Monocyte (primary cell): ENCODE data around the genes NPIPA7, ITPRIPL2, VPS35L and KNOP1.

GRCh38 chr16:15635675-15636379, 7.1 kb downstream of the MARF1 start:
- PRO-cap, 2 experiments = no peak in any of the 2 experiments

GRCh38 chr16:15638903-15639648, 3.9 kb downstream of the MARF1 start:
- PRO-cap, 2 experiments = no peak in any of the 2 experiments

- PRO-cap, 2 experiments = no peak in any of the 2 experiments
Observed at GRCh38 chr16:15705992-15706556, 56.0 kb downstream of the NDE1 start.

DNA sequence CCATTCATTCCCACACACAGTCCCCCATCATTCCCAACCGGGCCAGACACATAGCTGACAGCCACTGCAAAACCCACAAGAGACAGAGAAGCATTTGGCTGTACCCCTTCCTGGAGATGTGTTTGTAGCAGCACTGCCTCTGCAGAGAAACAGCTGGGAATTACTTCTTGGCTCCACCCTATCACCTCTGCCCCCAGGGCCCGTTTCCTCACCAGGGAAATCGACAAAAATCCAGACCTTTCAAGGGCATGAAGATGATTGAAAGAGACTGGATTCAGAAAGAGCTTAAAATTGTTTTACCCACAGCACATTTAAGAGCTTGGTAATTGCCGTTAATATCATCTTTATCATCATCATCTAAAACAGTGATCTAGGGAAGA, 46.3 kb downstream of the MYH11 start:
- PRO-cap, 2 experiments = no peak in any of the 2 experiments

GRCh38 chr16:15822887-15823796, 33.7 kb downstream of the MYH11 start:
- PRO-cap, 2 experiments = no peak in any of the 2 experiments

- PRO-cap, 2 experiments = no peak in any of the 2 experiments
Observed at GRCh38 chr16:15854843-15855283, 2.0 kb downstream of the MYH11 start.

DNA sequence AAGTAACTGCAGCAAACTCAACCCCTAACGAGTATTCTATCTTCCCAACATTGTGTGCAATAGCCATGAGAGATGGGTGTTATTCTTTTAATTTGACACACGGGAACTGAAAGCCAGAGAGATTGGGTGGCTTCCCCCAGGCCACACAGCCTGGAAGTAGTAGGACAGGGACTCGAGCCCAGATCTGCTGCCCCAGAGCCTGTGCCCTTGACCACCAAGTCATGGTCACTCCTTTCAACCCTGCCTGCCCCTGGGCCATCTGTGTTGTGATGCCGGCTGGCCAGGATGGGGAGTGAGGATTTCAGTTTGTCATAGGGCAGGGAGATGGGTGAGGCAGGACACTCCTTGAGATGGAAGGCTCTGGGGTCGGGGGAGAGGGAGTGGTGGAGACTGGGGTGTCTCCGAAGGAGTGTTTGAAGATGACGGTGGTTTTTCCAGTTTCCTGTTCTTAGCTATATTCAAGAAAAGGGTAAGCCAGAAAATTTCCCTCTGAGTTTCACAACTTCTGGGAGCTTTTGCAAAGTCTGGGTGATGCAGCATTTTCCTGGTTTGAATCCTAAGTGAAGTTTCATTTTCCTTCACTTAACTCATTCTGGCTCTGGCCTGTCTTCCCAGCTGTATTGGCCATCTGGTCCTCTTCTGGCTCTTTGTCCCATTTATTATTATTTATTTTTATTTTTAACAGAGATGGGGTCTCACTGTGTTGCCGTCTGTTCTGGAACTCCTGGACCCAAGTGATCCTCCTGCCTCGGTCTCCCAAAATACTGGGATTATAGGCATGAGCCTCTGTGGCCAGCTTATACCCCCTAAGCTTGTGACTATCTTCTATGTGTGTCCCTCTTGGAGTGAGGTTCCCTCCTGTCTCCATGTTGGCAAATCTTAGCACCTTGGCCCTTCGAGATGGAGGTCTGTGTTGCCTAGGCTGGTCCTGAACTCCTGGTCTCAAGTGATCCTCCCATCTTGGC, 27.6 kb downstream of the ABCC1 start:
- PRO-cap, 2 experiments = no peak in any of the 2 experiments

DNA sequence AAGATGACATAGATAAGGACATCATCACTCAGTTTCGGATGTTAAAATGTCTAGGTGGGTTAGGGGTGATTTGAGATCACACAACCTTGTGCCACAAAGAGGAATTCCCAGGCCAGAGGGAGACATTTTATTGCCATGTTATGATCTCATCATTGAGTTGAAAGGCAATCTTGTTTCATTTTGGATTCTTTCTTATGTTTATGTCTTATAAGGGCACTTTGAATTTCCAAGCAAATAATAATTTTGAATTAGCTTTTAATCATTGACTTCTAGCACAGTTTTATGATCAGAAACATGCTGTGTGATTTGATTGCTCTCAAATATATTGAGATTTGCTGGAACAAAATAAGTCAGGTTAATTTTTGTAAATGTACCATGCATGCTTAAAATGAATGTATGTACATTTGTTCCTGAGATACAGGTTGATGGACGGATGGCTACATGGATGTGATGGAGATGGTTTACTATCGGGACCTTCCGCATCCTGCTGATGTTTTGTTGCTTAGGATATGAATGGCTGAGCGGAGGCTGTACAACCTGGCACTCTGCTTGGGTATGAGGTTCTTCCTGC, at the start of gene NPIPA7:
NPIPA7 (plus strand) TSS at position 386 of the 571 bp plus-strand sequence.
- PRO-cap, 2 experiments = no peak in any of the 2 experiments

- PRO-cap, 2 experiments = no peak in any of the 2 experiments
Observed at GRCh38 chr16:17125545-17125987, 345.2 kb downstream of the XYLT1 start.

GRCh38 chr16:17224721-17225779, 245.7 kb downstream of the XYLT1 start:
- PRO-cap, 2 experiments = no peak in any of the 2 experiments

DNA sequence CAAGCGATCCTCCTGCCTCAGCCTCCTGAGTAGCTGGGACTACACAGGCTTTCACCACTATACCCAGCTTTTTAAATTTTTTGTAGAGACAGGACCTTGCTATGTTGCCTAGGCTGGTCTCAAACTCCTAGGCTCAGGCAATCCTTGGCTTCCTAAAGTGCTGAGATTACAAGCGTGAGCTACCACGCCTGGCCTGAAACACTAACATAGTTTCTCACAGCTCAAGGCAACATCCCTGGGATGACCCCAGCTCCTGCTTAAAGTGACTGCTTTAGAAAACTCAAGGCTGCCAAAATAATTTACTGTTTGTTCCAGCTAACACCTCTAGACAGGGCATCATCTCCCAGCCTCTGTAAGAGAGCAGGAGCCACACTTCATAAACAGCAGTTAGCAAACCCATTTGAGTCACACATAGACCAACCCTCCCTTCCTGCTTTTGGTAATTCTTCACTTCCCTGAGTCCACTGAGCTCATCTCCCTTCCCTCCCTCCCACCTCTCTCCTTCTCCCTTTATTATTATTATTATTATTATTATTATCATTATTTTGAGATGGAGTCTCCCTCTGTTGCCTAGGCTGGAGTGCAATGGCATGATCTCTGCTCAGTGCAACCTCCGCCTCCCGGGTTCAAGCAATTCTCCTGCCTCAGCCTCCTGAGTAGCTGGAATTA, 201.3 kb downstream of the XYLT1 start:
- PRO-cap, 2 experiments = peak in 1 of 2 experiments; most common minus-strand start position 352 of the sequence (in 1)

DNA sequence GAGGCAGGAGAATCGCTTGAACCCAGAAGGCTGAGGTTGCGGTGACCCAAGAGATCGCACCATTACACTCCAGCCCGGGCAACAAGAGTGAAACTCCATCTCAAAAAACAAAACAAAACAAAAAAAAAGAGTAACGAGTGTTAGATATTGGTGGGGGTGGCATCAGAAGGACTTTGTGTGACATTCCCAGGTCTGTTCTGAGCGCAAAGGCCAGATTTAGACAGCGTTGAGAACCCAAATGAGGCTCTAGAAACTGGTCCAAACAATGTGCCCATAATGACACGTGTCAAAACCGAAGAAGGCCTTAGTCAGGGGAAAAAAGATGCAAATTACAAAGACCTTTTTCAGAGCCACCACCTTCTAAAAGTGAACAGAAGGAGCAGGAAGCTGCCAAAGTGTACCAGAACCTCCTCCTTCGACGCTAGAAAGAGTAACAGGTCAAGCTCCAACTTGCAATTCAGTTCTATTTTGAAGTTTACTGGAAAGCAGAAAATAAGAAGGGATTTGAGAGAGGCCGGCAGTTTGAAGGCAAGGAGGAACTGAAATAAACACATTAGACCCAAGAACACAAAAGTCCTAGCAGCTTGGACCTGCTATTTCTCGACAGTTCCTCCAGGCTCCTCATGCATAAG, 61.9 kb downstream of the XYLT1 start:
- PRO-cap, 2 experiments = no peak in any of the 2 experiments

- PRO-cap, 2 experiments = no peak in any of the 2 experiments
Observed at GRCh38 chr16:17939623-17940212, 396.8 kb downstream of the NPIPA8 start.

DNA sequence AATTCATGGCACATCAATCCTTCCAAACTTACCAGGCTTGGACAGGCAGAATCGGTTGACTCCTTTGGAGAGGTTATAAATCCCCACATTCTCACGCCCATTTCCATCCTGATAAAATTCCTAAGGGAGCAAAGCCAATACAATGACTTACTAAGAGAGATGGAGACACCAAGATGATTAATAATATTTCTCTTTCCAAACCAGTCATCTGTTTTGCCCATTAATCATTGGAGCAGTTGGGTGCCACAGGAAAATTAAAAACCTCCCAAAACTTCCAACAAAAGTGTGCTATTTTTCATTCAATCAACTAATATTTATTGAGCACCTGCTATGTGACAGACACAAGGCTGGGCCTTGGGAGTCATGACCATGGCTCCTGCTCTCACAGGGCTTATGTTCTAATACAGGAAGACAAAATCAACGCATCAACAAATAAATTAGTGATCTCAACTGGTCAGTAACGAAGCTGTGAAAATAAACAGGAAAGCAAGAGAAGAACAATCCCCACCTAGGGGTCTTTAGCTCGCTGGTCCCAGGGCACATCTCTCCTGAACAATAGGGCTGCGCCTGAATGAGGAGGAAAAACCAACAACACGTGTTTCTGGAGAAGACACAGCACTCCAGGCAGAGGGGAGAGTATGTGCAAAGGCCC, 34.3 kb downstream of the NOMO2 start:
- PRO-cap, 2 experiments = no peak in any of the 2 experiments

DNA sequence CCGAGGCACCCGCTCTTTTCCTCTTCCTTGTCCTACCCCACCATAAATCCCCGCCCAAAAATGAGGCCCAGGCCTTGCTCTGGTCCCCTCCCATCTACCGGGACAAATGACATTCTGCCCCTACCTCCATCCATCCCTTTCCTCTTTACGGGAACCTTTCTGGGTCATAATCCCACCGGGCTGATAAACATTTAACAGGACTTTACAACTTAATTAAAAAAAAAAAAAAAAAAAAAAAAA, 1.0 kb downstream of the NOMO2 start:
- PRO-cap, 2 experiments = no peak in any of the 2 experiments

- PRO-cap, 2 experiments = peak in 2 of 2 experiments; most common plus-strand start chr16:19114081 (in 1); most common minus-strand start chr16:19113909 (in 2)
Observed at GRCh38 chr16:19113428-19114317, at the start of gene ITPRIPL2. Gene ITPRIPL2 (plus strand): TSS chr16:19113964.

DNA sequence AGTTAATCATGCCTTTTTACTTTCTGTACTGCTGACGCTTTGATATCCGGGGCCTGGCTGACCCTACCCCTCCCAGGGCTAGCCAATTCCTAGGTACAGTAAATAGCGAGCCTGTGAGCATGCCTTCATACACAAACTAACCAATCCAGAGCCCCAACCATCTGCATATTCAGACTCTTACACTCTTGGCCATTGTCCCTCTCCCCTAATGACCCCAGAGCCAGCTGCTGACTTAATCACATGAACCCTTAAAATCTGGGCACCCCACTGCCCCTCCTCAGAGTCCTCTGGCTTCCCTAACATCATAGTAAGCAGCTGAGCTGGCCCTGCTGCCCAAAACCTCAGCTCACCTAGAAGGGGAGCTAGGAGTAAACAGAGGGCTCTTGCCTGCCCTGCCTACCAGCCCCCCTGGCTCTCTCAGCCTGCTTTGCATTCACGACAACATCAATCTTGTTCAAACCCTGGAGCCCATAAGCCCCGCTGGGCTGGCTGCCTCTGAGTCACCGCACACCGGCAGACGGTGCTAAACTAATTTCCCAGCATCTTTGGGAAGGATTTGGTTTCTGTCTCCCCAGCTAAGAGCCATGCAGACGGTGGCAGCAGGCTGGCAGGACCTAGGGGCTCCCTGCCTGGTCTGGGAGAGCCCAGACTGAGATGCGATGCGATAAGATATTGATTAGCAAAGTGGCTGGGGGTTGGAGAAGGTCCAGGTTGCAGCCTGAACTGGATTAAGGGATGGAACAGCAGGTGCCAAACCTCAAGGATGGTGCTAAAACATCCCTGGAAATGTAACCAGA, 63.2 kb downstream of the CLEC19A start:
- PRO-cap, 2 experiments = no peak in any of the 2 experiments

DNA sequence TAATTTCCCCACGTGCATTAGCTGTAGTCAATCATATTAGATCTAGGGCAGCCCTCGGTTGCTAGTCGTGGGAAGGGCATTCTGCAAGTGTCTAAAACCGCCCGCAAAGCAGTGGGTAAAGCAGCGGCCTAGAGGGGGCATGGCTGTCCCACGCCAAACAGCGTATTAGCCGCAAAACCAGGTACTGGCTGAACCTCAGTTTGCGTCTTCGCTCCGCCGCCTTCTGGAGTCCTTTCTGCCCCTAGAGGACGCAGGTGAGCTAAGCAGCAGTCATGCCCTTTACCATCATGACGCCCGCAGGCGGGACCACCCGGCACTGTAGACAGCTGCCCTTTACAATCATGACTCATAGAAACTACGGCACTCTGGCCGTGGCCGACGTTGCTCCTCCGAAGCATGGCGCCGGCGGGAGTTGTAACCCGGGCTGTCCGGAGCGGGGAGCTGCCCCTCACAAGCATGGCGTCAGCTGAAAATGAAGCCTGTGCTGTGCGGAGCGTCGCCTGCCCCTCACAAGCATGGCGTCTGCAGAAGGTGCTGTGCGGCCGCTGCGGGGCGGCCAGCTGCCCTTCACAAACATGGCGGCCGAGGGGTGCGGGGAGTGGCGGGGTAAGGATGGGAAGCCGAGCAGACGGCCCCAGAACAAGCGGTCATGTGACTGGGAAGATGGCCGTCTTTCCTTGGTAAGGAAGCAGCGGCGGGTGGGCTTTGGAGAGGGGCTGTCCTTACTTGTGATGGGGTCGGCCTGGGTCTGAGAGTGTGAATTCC, at the start of gene VPS35L:
VPS35L (plus strand) TSS at position 637 of the 765 bp plus-strand sequence.
- PRO-cap, 2 experiments = peak in 2 of 2 experiments; most common plus-strand start position 670 of the sequence (in 1); most common minus-strand start position 243 of the sequence (in 1)

- PRO-cap, 2 experiments = no peak in any of the 2 experiments
Observed at GRCh38 chr16:19713948-19714988, 3.8 kb downstream of the KNOP1 start.

GRCh38 chr16:19717613-19718640, at the start of gene KNOP1:
Gene KNOP1 (minus strand): TSS chr16:19718227.
- PRO-cap, 2 experiments = peak in 1 of 2 experiments; most common minus-strand start chr16:19718467 (in 1)